ENCODE measurements around a stretch of chr14.

DNA sequence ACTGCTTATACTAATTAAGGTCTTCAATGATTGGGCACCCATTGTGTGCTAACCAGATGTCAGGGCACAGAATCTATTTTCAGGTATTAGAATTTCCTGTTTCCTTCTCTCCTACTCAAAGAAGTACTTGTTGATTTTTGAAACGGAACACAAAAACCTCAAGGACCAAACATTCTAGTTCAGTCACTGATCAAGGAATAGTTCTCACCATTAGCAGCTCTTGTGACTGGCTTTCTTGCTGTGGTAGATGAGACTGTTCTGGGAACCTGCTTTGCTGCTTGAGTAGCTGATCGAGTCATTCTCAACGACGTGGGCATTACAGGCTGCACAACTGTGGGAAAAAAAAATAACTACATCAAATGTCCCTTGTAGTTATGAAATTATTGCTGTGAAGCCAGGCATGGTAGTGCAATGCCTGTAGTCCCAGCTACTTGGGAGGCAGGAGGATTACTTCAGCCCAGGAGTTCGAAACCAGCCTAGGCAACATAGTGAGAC lies 10.9 kb downstream of the DLGAP5 start:
- PRO-cap, result no peak
- RAMPAGE, long total RNA, result no peak

GRCh38 chr14:55297768-55298903 lies 26.9 kb downstream of the FBXO34 start:
- PRO-cap, result no peak
- RAMPAGE, long total RNA, result no peak

GRCh38 chr14:55330211-55330556 lies 59.0 kb downstream of the FBXO34 start:
- PRO-cap, result no peak
- RAMPAGE, long total RNA, result no peak

GRCh38 chr14:55351145-55351741 lies 60.4 kb downstream of the ATG14 start:
- PRO-cap, result no peak
- RAMPAGE, long total RNA, result no peak

- PRO-cap, result unidirectional peak, minus-strand start at chr14:55448158
- RAMPAGE, long total RNA, result no peak
These were observed 7.7 kb upstream of the TBPL2 start for GRCh38 chr14:55448026-55448550.

GRCh38 chr14:55646879-55647256 lies 66.9 kb downstream of the KTN1 start:
- PRO-cap, result no peak
- RAMPAGE, long total RNA, result no peak

GRCh38 chr14:55697416-55697855 lies 117.4 kb downstream of the KTN1 start:
- PRO-cap, result no peak
- RAMPAGE, long total RNA, result no peak

GRCh38 chr14:55715810-55716655 lies 136.0 kb downstream of the KTN1 start:
- PRO-cap, result no peak
- RAMPAGE, long total RNA, result no peak

DNA sequence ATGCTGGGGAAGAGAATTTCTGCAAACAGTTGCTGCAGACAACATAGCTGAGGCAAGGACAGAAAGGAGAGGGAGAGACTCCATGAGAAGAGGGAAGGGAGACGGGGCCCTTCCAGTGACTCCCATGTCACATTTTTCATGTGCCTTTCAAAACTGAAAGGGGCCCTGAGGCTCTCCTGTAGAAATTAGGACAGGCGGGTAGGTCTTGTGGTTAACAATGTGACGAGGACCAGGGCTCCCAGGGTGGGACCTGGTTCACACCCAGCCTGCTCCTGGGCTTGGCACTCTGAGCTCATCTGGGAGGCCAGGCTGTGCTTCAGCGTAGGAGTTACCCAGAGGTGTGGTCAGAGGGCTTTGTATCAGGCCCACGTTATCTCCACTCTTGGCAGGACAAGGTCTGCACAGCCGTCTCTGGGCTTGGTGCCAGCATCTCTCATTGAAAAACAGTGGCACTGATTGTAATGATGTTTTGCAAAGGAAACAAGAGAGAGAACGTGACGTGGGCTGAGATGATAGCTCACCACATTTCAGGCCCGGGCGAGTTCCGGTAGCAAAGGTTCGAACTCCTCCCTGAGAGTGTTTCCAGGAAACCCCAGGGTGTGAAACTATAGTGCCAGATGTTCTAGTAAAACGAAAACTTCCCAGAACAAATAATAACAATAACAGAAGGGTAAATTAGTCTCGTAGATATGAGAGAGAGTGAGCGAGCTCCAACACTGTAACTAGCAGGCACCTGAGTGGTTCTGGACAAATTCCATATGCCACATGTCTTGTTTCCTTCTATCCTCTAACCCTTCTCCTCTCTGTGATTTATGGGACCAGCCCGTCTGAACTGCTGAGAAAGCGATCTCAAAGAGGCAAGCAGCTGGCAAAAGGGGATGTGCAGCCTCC lies 227.1 kb downstream of the KTN1 start:
- PRO-cap, result no peak
- RAMPAGE, long total RNA, result no peak

DNA sequence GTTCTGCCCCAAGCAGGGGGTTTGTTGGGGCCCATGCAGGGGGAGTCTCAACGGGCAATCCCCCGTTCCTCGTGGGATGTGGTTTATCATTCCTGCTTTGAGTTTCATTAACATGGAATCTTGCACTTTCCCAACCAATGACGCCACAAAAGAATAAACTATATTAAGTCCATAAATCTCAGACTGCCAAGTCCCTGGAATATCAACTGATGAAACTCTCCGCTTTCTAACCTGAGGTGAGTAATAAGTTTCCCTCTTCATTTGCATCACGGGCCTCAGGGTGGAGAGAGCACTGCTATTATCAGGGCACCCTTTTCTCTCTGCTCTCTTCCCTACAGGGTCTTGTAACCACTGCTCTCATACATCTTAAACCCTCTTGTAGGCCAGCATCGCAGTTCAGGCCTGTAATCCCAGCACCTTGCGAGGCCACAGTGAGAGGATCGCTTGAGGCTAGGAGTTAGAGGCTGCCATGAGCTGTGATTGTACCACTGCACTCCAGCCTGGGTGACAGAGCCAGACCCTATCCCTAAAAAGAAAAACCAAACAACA lies 112.5 kb upstream of the PELI2 start:
- PRO-cap, result no peak
- RAMPAGE, long total RNA, result no peak

GRCh38 chr14:56134837-56135474 lies 16.7 kb downstream of the PELI2 start:
- PRO-cap, result no peak
- RAMPAGE, long total RNA, result no peak

DNA sequence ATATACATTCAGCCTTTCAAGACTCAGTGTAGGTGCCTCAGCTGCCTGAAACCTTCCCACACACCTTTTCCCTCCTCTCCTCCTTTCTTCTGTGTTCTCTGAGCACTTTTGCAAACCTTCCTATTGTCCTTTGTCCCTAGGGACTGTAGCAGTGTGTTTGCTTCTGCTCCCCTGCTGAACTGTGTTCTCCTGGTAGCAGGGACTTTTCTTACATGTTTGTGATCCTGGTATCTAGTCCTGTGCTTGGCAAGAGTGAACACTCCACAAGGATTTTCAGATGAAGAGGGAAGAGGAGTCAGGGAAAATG lies 30.3 kb downstream of the PELI2 start:
- PRO-cap, result no peak
- RAMPAGE, long total RNA, result no peak

- PRO-cap, result no peak
- RAMPAGE, long total RNA, result no peak
These were observed 78.8 kb downstream of the PELI2 start for GRCh38 chr14:56196837-56197566.

DNA sequence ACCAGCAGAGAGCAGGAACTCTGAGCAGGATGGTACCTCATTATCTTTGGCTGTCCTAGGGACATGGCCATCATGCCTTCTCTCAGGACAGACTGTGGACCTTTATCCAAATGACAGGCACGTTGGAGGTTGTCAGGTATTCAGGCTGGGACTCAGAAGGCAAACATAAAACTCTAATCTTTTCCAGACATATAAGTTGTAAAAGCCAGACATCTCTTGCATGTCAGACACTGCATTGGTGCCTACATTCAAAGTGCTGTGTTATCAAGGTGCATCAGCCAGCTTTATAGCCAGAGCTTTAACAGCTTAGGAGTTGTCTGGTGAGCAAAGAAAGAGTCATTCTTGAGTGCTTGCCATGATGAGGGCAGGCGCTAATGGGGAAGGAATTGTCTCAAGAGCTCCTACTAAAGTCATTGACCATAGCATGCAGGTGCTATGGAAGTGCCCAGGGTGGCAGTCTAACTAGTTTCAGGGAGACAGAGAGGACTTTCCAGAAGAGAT lies 89.6 kb downstream of the PELI2 start:
- PRO-cap, result no peak
- RAMPAGE, long total RNA, result no peak

- PRO-cap, result no peak
- RAMPAGE, long total RNA, result no peak
These were observed 179.2 kb downstream of the PELI2 start for GRCh38 chr14:56297205-56298099.

DNA sequence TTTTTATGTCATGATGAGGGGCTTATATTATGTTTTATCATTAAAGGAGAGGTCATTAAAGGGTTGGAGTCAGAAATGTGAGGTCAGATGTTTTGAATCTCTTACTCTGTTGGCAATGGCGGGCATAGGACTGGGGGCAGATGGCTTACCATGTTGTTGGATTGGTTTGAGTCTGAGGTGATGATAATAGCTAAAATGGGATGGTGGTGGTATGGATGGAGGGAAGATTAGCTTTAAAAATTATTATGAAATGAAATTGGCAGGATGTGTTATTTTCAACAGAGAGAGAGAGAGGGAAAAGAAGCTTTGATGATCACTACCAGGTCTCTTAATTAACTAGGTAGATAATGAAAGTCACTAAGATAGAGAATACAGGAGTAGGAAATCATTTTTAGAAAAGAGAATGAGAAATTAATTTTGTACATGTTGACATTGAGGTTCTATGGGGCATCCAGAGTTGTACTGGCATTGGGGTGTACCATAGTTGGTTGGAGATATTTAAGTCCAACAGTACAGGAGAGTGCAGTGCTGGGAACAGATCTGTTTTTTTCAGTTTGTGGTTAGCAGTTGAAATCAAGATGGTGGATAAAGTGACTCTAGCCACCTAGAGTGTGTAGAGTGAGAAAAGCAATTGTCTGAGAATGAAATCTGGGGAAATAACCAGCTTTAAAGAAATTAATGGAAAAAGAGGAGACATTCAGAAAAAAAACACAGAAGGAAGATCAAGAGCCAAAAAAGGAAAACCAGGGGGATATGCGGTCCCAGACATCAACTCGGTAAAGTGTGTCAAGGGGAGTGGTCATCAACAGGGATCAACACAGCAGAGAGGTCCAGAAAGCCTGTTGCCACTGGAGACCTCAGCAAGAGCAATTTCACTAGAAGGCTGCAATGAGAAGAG lies 18.2 kb downstream of the TMEM260 start:
- PRO-cap, result no peak
- RAMPAGE, long total RNA, result no peak

DNA sequence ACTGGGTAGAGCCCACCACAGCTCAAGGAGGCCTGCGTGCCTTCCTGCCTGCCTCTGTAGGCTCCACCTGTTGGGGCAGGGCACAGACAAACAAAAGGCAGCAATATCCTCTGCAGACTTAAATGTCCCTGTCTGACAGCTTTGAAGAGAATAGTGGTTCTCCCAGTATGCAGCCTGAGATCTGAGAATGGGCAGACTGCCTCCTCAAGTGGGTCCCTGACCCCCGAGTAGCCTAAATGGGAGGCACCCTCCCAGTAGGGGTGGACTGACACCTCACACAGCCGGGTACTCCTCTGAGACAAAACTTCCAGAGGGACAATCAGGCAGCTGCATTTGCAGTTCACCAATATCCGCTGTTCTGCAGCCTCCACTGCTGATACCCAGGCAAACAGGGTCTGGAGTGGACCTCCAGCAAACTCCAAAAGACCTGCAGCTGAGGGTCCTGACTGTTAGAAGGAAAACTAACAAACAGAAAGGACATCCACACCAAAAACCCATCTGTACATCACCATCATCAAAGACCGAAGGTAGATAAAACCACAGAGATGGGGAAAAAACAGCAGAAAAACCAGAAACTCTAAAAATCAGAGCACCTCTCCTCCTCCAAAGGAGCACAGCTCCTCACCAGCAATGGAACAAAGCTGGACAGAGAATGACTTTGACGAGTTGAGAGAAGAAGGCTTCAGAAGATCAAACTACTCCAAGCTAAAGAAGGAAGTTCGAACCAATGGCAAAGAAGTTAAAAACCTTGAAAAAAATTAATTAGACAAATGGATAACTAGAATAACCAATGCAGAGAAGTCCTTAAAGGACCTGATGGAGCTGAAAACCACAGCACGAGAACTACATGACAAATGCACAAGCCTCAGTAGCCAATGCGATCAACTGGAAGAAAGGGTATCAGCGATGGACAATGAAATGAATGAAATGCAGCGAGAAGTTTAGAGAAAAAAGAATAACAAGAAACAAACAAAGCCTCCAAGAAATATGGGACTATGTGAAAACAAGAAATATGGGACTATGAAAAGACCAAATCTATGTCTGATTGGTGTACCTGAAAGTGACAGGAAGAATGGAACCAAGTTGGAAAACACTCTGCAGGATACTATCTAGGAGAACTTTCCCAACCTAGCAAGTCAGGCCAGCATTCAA lies 60.8 kb downstream of the TMEM260 start:
- PRO-cap, result no peak
- RAMPAGE, long total RNA, result no peak

GRCh38 chr14:56855704-56856451 lies 45.6 kb upstream of the OTX2 start:
- PRO-cap, result no peak
- RAMPAGE, long total RNA, result no peak

- PRO-cap, result no peak
- RAMPAGE, long total RNA, result no peak
These were observed 115.0 kb upstream of the CCDC198 start for GRCh38 chr14:57608701-57608924.

DNA sequence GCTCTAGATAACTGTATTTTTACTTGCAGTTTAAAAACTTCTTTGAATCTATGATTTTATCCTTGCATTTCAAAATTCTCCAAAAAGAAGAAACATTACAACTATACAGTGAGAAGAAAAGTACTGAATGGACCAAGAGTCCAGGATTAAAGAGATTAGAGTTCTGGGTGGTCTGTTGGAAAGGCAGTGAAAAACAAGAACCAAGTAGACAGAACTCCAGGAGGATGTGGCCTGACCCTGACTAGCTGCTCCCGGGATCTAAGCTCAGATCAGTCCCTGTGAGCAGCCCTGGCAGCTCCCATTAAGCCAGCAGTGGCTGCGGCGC lies 96.2 kb upstream of the SLC35F4 start:
- PRO-cap, result no peak
- RAMPAGE, long total RNA, result no peak

Measured in urinary bladder (tissue), 3 donors.